Type B pancreatic cell (in vitro differentiated cells): ENCODE data around the genes ZNF862 and RARRES2.

DNA sequence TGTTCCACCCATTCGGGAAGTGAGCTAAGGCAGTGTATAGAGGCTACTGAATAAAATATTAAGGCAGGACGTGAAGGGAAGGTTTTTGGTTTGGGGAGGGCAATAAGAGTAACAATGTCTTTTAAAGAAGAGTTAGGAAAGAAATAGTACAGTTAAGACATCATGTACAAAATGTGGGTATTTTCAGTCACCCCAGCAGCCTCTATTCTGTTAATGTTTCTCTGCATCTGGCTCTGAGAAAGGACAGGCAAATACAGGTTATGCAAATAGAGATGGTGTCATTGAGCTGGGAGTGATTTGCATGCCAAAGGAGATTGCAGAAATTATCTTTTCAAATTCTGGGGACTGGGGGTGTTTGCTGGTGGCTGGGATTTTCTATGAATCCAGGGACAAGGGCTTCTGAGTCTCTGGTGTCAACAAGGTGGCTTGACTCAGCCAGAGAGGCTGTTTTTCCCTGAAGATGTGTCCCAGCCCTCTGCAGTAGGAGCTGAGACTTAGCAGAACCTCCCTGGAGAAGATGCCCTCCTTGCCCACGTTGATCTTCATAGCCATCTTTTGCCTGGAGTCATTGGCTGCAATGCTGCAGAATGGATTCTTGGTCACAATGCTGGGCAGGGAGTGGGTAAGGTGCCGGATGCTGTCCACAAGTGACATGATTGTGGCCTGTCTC, 6.6 kb upstream of the TAS2R60 start:
- PRO-cap, result no peak

- PRO-cap, result no peak
Measured at GRCh38 chr7:143477506-143477812, 214 bp upstream of the TAS2R41 start.

GRCh38 chr7:145523586-145524071, 593.0 kb upstream of the CNTNAP2 start:
- PRO-cap, result no peak

GRCh38 chr7:148572002-148572650, 18.4 kb upstream of the C7orf33 start:
- PRO-cap, result no peak

DNA sequence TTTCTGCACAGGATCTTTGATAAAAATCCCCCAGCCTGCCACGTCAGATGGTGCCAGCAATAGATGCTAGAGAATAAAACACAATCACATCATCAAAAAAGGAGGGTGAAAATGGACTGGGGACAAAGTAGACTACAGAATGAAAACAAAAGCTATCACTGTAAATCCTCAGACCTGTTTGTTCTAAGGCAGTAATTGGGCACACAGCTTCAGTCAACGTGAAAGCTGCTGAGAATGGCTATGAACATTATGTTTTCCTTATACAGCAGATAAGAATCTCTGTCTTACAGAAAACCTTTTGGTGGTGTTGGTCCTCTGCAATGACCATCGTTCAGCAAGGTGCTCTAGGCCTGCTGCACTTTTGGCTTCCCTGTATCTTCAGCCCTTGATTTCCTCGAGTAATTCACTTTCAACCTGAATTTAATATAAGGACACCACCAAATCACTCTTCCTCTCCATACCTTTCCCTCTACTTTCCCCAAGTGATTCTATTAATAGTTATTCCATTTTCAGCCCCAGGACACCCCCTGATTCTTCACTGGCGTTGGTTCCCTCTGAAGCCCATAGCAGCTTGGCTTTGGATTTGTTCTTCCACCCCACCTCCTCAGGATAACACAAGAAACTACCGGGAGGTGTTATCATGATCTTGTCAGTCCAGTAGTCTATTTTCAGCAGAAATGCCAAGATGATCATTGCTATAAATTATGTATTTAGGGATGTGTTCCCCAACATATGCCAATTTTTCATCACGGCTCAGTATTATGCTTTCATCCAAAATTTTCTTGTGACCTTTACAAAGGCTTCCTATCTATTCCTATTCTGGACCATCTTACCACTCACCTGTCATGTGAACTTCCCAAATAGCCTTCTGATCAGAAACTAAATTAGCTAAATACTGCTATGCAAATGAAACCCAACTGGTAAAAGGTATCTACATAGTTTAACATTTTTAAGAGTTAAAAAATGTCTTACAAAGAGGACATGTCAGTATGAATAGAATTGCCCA, 72.1 kb downstream of the EZH2 start:
- PRO-cap, result no peak

DNA sequence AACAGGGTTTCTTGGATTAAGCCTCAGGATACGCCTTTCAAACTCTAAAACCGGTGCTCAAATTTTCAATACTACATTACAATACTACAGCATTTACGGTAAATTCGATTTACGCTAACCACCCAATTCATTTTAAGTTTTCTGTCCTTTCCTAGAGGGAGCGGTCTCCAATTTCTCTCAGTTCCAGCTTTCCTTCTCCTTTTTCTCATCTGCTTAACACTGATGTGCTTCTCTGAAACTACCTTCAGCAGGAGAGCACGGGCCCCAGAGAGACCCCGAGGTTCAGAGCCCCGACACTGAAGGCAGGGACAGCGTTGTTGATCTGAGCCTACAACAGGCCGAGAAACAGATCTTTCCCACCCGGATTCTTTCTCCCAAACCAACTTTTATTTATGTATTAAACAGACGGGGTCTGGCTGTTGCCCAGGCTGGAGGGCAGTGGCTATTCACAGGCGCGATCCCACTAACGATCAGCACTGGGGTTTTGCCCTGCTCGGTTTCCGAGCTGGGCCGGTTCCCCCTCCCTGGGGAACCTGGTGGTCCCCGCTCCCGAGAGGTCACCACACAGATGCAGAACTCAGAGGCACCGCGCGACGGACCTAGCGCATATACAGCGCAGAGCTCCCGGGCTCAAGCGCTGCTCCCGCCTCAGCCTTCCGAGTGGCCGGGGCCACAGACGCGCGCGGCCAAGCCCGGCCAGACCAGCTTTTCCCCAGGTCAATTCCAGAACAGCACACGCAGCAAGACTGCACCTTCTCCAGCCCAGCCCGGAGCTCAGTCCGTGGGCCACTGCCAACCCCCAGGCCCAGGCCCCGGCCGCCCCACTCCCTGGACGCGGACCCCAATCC, 610 bp downstream of the ZNF425 start:
- PRO-cap, result no peak

DNA sequence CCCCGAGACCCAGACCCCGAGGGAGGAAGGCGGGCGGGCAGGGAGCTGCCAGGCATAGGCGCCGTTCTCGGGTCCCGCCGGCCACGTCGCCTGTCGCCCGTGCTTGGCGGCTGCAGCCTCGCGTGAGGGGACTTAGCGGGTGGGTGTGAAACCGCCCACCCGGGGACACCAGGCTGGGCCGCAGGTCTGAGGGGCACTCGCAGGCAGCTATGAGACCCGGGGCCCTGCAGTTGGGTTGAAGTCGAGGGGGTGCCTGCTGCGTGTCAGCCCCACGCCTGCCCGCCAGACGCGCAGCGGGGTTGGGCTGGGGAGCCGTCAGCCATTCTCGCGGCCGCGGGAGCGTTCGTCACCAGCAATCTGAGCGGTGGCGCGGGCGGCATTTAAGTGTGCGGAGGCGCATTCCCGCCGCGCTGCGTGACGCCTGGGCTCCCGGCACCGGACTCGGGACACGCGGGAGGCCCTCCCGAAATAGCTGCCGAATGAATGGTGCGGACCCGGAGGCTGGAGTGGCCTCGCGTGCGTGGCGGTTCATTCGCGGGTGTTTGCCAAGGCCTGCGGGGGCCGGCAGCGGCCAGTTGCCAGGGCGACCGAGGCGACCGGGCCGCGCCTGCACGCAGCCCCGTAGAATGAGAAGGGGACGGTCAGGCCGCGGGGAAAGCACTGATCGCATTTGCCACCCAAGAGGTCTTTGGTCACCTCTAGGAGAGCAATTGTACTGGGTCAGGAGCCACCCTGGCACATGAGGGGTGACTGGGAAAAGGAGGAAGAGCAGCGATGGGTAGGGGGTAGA, 740 bp downstream of the ZNF398 start:
- PRO-cap, result bidirectional peak, plus-strand start at position 631 of the sequence, minus-strand start at position 354 of the sequence

- PRO-cap, result no peak
Measured at GRCh38 chr7:149454039-149454383, 6.9 kb downstream of the ZNF777 start.

DNA sequence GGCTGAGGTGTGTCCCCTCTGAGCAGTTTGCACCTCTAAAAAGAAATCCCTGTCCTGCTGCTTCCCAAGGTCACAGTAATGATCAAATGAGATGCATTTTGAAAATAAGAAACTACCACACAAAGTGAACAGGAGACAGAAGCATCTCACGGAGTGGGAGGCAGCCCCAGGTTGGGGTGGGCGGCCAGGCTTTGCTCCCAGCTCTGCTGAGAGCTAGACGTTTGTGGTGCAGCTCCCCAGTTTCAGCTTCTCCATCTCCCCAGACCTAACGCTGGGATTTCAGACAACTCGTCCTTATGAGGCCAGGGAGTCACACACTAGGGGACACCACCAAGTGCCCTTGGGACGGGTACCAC, 12.5 kb upstream of the ZNF777 start:
- PRO-cap, result no peak

GRCh38 chr7:149543811-149544697, 46.4 kb upstream of the ZNF746 start:
- PRO-cap, result no peak

DNA sequence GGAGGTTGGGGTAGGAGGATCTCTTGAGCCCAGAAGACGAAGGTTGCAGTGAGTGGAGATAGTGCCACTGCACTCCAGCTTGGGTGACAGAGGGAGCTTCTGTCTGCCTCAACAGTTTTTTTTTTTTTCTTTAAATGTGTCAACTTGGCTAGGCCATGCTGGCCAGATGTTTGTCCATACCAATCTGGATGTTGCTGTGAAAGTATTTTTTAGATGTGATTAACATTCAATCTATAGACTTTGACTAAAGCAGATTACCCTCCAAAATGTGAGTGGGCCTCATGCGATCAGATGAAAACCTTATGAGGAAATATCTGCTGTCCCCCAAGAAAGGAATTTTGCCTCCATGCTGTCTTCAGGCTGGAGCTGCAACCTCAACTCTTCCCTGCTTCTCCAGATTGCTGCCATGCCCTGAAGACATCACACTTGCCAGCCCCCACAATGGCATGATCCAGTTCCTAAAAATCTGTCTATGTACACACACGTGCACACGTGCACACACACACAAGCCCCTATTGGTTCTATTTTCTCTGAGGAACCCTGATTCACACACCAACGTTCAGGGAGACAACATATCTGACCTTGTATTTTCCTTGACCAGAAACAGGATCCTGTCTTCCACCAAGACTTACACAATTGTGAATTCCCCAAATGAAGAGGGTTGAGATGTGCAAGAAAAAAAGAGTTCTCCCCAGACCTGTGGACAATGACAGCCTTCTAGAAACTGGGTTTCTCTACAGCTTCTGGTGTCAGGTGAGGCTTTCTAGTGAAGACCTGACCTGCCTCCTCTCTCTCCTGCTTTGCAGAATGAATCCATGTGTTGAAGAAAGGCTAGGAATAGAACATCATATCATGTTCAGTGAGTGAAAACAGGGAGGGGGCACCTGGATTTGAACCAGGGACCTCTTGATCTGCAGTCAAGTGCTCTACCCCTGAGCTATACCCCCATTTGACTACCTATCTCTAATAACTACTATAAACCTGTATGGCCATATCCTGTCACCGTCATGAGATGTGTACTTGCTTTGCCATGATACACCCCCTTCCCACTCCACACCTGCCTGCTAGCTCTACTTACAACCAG, 90.9 kb upstream of the ZNF746 start:
- PRO-cap, result no peak

DNA sequence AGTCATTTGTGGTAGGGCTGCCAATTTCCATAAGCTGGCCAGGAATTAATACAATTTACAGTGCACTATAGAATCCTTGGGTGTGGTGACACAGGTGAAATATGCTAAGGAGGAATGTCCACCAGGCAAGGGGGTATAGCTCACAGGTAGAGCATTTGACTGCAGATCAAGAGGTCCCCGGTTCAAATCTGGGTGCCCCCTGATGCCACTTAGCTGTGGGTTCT, 50.1 kb upstream of the KRBA1 start:
- PRO-cap, result no peak

DNA sequence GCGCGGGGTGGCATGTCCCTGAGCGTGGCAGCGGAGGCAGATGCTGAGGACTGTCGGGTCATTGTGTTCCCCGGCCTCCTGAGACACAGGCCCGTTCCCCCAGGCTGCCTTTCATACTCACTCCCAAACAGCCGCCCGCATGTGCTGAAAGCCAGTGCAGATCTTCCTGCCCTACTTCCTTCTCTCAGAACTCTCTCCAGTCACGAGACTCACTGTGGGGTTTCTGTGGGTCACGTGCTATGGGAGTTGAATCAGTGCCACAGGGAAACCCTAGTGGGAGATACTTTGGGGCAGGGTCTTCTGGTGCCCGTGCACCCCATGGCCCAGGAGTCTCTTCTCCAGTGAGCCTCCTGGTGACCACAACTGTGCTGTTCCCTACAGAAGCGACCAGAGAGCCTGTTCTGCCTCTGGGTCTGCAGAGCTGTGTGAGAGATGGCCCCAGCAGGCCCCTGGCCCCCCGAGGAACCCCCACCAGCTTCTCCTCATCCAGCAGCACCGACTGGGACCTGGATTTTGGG, 10.8 kb downstream of the KRBA1 start:
- PRO-cap, result no peak

DNA sequence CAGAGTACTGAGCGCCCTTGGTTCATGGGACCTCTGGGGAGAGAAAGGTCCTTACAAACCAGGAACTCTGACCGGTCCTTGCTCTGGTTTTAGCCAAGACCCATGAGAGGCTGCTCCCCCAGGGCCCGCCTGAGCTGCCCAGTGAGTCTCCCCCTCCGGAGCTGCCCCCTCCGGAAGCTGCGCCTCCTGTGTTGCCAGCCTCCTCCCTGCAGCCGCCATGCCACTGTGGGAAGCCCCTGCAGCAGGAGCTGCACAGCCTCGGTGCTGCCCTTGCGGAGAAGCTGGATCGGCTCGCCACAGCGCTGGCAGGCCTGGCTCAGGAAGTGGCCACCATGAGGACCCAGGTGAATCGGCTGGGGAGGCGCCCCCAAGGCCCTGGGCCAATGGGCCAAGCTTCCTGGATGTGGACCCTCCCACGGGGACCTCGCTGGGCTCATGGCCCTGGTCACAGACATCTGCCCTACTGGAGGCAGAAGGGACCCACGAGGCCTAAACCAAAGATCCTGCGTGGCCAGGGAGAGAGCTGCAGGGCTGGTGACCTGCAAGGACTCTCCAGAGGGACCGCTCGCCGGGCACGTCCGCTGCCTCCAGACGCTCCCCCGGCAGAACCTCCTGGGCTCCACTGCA, 18.5 kb downstream of the KRBA1 start:
- PRO-cap, result no peak

GRCh38 chr7:149837898-149839031, at the start of gene ZNF862:
TSS of gene ZNF862 (plus strand) at chr7:149838375.
- PRO-cap, result unidirectional peak, plus-strand start at chr7:149838446; bidirectional peak, plus-strand start at chr7:149838727, minus-strand start at chr7:149838636; unidirectional peak, minus-strand start at chr7:149838952

DNA sequence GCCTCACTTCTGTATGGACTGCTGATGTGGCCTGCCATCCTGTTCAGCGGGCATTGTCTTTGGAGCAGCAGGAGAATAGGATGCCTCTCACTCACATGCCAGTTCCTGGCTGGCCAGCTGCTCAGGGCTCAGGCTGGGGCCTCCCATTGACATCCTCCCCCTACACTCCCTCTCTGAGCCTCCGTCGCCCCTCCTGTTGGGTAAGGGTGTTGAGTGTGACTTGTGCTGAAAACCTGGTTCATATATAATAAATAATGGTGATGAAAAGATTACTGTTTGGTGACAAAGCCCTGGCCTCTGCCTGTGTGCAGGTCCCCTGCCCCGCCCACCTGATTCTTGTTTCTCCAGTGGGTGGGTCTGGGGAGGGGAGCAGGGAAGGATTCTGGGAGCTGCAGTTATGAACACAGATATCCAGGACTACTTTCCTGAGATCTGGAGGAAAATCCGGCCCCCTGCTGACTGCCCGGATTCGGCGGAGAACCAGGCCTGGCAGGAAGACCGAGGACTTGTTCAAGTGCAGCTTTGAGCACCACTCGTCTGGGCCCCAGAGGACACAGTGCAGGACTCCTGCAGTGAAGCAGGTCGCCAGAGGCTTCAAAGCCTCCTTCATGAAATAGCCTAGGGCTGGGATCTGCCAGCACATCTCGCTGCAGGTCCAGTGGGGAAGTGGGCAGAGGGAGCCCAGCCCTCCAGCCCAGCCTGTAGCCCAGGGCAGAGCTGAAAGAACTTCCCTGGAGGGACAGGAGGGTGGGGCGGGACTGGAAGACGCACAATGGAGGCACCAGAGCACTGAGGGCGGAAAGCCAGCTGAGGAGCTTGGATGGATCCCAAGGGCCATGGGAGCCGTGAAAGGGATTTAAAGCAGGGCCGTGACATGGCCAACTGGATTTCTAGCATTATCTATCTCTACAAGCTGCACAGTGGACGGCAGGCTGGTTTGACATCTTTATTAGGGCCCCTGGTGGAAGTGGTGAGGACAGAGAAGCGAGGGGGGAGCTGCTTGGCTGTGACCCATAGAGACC, 7.0 kb downstream of the ATP6V0E2 start:
- PRO-cap, result no peak

- PRO-cap, result no peak
Measured at GRCh38 chr7:149972565-149972947, 98.8 kb downstream of the ATP6V0E2 start.

DNA sequence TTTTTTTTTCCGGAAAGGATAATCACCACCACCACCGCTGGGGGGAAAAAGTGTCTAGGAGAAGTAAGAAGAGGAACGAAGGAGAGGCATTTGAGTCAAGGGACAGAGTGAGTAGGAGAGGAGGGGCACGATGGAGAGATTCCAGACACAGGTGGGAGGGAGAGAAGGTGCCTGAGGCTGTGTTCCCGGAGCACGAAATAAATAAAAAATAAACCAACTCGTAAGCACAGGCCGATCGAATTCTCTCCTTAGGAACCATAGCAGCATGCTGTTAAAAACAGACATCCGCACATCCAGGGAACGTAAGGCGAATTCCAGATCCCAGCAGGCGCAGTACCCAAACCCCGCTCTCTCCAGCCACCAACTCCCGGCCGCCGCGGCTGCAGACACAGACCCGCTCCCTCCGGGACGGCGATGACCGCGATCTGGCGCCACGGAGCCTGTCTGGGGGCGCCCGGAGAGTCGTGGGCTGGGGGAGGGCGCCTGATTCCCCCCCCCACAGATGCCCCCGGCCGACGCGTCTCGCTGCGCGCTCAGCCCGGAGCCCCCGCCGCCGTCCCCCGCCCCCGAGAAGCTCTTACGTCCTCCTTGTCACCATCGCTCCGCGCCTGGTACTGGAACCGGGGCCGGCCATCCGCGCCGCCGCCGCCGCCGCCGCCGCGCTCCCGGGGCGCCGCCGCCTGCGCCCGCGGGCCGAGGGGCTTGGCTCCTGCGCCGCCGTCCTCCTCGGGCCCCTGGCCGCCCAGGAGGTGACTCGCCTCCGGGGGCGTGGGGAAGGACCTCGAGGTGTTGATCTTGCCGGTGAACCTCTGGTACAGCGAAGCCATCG, 173.5 kb downstream of the ATP6V0E2 start:
- PRO-cap, result no peak

- PRO-cap, result no peak
Measured at GRCh38 chr7:150312845-150313647, 10.1 kb upstream of the LRRC61 start.

- PRO-cap, result unidirectional peak, minus-strand start at chr7:150341621
Measured at GRCh38 chr7:150341408-150342425, at the start of gene RARRES2. TSS of gene RARRES2 (minus strand) at chr7:150341629.